ENCODE results near the gene ITGB1.

DNA sequence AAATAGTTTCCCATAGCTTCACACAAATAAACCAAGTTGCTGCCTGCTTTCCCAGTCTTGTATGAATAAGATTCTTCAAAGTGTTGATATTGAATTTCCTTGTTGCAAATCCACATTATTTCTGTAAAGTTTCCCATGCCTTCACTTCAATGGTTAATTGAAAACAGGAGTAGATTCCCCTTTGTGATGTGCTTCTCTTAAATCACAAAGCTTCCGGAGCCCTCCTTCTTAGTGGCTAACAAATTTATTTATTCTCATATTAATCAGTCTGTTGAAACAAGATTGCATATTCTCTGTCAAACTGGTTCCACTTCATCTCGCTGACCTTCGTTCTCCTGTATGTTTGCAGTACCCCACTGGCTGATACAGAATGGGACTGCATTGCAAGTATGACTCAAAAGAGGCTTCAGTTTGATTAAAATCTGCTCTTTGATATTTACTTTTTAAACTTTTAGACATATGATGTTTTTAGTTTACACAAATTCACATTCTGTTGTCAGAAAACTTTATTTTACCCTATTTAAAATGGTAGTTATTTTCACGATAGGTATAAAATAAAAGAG, 14.2 kb upstream of the ARHGAP12 start:
- RRBS: no CpG with 5 or more reads among the region's 4 CpGs

DNA sequence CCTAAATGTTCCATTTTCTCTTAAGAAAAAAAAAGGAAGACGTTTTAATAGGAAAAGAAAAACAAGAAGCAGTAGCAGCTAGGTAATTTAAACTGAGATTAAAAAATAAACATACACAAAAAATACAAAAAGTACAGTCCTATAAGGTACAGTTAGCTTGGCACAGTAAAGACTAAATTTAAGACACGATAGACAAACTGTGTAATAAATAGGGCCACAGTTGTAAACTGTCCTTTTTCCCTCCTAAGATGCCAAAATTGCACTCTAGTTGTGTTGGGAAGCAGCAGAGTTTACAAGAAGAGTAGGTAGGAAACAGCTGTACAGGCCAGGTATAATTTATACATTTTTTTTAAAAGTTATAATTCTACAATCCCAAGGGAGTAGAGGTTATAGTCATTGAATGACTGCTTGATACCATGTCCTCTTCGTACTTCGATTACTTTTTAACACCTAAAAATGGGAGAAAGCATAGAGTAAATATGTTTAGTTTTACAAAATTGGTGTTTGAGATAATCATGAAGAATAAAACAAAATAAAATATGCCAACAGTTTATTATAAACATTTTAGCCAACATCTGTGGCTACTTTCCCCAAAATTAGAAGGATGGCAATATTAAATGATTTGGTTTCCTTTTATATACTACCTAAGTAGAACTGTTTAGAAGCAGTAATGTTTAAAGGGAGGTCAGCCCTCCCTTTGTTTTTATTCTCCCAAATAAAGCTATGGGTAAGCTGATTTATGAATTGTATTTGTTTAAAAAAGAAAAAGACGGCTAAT, 45.0 kb downstream of the KIF5B start:
- RRBS: no CpG with 5 or more reads among the region's 5 CpGs

GRCh38 chr10:32055248-32056296, 653 bp downstream of the KIF5B start:
- RRBS: 1% methylated on average over 44 of the region's 80 CpGs

DNA sequence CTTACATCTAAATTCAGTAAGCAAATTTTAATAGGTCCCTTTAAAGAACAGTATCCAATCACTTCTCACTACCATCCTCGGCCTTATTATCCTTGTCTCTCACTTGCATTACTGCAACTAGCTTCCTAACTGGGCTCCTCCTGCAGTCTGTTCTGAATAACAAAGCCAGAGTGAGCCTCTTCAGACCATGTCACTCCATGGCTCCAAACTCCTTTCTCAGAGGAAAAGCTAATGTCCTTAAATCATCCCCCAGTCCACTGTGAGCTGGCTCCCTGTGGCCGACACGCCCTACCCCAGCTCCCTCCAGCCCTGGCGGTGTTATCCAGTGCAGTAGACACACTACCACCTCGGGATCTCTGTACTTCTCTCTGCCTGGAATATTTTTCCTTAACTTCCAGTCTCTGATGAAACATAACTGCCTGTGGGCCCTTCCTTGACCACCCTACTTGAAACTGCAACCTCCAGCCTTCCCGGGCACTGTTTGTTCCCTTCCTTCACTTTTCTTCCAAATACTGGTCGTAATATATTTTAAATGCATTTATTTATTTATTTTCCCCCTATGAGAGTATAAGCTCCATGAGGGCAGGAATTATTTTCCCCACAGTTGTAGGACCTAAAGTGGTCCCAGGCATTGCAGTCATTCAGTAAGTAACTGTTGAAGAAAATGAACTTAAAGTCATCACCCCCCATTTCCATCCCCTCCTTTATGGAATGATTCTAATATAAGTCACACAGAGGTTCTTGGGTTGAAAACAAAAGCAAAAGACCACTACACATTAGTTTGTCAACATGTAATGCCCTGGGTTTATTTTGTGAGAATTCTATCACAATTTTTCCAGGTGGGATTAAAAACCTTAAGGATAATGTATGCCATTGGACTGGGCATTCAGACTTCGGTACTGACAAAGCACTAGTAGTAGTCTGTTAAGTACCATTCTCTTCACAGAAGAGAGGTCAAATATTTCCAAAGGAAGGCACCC, 79.7 kb downstream of the EPC1 start:
- RRBS: no CpG with 5 or more reads among the region's 8 CpGs

DNA sequence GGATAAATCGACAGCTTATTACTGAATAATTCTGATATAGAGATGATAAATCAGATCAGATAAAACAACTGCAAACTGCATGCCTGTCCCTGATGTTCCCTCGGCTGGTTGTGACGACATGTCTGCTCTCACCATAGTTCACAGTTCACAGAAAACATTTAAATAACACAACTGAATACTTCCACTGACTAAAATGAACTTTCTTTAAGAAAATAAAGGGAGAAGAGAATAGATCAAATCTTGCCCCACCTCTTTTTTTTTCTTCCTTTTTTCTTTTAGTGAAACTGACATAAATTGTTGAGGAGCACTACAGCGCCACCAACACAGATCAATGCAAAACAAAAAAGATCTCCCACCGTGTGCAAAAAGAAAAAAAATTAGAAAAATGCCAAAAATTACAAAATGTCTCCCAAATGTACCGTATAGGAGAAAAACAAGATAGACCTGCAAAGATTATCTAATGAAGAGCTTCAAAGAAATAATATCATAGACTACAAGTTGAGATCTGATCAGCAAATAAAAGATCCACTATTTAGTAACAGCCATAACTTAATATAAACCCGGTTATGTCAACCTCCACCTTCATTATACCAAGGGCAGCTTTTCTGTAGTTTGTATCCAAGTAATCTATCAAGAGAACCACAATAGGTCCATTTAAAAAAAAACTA, 30.6 kb upstream of the EPC1 start:
- RRBS: no CpG with 5 or more reads among the region's 7 CpGs

- RRBS: no CpG with 5 or more reads among the region's 5 CpGs
Measured at GRCh38 chr10:32890542-32891047, 67.4 kb downstream of the ITGB1 start.

- RRBS: 2% methylated on average over 49 of the region's 109 CpGs
Measured at GRCh38 chr10:32957985-32959038, at the start of gene ITGB1. Gene ITGB1, minus strand, starts transcription at chr10:32958230.

DNA sequence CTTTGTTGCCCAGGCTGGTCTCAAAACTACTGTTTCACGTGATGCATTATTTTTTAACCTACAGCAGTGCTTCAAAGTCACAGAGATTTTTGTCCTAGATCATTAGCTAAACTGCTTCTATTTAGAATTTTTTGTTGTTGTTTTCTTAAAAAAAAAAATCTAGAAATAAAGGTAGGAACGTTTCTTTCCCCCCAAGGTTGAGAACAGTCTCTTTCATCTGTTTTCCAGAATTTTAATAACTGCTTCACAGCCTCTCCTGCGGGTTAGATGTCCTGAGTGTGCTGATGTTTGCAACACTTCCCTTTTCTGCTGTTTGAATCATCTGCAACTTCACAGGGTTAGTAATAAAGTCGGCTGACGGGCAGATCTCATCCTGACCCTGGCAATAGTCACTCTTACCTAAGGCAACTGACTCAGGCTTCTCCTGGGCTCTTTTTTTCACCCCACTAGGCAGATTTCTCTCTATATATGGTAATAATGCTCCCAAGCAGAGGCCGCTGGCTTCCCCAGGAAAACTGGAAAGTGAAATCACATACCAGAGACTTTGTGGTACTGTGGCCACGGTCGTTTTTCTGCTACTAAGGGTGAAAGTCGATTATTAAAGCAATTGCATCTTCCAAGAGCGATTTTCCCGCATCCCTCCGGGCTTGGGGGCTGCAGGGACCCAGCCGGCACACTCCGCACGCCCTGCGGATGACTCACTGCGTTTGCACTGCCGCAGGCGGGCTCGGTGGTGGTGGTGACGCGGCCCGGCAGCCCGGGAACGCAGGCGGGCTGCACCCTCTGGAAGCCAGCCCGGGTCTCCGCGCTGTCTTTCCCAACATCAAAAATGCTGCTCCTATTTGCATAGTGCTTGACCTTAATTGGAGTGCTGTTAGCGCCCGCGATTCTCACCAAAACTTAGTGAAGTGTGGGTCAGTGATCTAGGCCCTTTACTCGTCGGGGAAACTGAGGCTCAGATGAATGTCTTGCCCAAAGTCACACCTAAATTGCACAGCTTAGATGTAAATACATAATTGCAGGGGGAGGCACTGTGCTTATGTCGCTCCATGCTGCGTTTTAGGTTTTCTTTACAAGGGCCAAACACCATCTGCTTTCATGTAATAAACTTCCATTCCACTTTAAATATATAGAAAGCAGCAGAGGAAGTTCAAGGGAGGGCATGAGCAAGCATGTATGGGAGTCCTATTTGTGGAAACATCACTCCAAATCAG, 47.5 kb upstream of the ITGB1 start:
- RRBS: 1% methylated on average over 13 of the region's 36 CpGs

GRCh38 chr10:34200596-34201069, 614.5 kb downstream of the PARD3 start:
- RRBS: no CpG with 5 or more reads among the region's 4 CpGs

- RRBS: no CpG with 5 or more reads among the region's 10 CpGs
Measured at GRCh38 chr10:34642362-34643150, 172.5 kb downstream of the PARD3 start.

DNA sequence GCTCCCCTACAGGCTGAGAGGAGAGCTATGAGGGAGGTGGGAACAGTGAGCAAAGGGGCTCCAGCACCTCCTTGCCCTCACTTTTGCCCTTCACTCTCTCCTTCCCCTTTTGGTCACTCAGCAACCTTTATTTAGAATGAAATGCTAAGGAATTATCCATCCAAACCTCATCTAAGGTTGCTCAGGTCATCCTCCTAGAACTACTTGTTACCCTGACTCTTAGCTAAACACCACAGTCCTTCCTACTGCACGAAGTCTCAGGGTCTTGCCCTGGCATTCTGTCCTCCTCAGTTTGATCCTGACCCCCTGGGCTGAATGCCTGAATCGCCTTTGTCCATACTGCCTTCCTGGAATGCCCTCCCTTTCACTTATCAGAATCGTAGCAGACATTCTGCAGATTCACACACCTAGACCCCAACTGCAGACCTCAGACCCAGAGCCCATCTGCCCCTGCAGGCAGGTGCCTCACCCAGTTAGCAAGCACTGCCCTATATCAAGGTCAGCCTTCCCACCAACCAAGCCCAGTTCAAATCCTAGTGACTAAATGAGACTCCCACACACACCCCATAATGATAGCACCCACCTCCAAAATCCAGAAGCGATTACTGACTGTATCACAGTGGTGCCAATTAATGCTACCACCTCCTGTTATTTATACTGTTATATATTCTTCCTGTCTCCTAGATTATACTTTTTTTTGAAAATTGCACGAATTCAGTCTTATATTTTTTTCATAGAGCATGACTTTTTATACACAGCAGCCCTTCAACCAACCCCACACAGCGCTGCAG, 3.9 kb downstream of the PARD3 start:
- RRBS: no CpG with 5 or more reads among the region's 6 CpGs

- RRBS: no CpG with 5 or more reads among the region's 42 CpGs
Measured at GRCh38 chr10:34813657-34814500, 1.2 kb downstream of the PARD3 start.

- RRBS: no CpG with 5 or more reads among the region's 6 CpGs
Measured at GRCh38 chr10:35300266-35300749, 36.0 kb upstream of the CCNY start.

DNA sequence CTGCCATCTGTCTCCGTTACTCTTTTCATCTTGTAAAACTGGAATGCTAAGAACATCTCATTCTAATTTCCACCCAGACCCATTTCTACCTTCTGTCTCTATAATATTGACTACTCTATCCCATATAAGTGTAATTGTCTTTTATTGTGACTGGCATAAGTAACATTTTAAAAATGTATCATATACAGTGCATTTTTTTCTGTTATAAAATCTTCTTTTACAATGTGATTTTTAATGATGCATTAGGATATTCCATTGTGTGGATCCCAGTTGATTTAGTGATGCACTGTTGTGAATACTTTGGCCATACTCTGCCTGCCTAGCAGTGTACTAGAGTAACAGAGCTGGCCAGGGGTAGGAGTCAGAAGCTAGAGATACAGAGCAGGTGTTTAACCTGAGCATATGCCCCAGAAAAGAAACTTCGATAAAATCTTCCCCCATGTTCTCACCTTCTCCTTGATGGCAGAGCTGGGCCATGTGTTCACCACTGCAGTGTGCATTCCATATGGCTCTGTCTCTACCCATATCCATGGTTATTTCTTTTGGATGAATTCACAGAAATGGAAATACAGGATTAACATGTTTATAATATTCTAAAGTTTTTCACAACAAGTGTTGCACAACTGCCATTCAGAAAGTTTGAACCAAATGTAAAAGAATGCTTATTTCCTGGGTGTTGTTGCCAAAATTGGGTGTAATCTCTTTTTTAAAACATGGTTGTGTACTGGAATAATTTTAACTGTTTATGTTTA, 20.3 kb upstream of the CCNY start:
- RRBS: no CpG with 5 or more reads among the region's 2 CpGs

GRCh38 chr10:35336836-35337561, 690 bp downstream of the CCNY start:
- RRBS: 2% methylated on average over 36 of the region's 97 CpGs

DNA sequence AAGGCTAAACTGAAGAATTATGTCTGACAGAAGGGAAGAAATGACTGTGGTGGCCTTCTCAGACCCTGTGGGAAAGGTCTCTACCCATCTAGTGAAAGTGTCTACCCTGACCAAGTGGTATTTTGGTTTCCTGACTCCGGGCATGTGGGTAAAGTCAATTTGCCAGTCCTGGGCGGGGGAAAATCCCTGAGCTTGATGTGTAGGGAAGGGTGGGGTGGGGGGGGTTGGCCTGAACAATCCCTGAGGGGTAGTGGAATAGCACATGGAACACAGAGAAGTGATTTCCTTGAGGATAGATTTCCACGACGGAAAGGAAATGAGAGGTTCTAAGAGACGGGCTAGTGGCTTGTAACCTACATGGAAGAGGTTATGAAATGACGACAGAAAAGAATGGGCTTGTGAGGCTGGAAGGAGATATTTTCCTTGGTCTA, 66.6 kb downstream of the CCNY start:
- RRBS: no CpG with 5 or more reads among the region's 6 CpGs

DNA sequence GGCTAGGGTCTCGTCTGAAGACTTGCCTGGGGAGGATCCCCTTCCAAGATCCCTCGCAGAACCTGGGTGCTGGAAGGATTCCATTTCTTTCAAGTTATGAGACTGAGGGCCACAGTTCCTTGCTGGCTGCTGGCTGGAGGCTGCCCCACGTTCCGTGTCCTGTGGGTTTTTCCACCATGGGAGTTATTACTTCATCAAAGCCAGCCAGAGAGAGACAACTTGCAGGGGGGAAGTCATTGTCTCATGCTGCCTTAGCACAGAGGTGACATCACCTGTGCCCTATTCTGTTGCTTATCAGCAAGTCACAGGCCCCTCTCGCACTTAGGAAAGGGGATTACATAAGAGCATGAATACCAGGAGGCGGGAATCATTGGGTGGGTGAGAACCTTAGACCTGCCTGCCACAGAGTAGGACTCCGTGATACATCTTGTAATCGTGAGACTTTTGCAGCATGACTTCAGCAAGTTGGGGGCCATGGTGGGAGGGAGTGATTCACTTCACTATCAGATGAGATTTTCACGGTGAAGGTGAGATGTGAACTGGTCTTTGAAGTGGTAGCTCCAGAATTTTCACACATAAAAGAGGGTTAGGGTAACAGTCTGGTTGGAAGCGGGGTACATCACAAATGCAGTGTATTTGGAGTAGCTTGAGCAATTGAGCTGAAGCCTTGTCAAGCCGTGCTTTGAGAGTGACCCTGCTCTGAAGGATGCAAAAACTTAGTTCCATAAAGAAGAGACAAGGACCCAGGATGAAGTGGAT, 78.1 kb downstream of the CCNY start:
- RRBS: no CpG with 5 or more reads among the region's 11 CpGs

DNA sequence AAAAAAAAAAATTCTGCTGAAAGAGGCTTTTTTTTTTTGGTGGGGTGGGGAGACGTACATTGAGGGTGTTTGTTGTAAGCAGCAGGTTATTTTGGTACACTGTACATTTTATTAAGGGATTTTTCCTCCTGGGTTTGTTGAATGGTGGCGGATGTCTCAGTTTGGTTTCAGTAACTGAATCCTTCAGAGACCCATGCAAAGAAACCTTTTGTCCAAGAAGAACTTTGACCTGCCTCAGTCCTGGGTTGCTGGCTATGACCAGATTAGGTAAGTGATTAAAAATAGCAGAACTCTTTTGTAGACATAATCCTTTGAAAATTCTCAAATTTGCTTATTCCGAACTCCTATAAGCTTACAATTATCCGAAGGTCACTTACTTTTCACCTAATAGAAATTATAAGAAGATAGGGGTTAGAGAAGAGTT, 87.2 kb downstream of the CCNY start:
- RRBS: no CpG with 5 or more reads among the region's 4 CpGs

- RRBS: no CpG with 5 or more reads among the region's 20 CpGs
Measured at GRCh38 chr10:35569074-35569681, 36.0 kb upstream of the GJD4 start.